ENCODE data around the gene SNX4.

- RRBS: no CpG with 5 or more reads among the region's 6 CpGs
Measured at GRCh38 chr3:124916787-124917259, 17.7 kb downstream of the MUC13 start.

- RRBS: no CpG with 5 or more reads among the region's 17 CpGs
Measured at GRCh38 chr3:125039488-125040523, 16.0 kb downstream of the HEG1 start.

- RRBS: no CpG with 5 or more reads among the region's 15 CpGs
Measured at GRCh38 chr3:125054455-125055215, 1.2 kb downstream of the HEG1 start.

DNA sequence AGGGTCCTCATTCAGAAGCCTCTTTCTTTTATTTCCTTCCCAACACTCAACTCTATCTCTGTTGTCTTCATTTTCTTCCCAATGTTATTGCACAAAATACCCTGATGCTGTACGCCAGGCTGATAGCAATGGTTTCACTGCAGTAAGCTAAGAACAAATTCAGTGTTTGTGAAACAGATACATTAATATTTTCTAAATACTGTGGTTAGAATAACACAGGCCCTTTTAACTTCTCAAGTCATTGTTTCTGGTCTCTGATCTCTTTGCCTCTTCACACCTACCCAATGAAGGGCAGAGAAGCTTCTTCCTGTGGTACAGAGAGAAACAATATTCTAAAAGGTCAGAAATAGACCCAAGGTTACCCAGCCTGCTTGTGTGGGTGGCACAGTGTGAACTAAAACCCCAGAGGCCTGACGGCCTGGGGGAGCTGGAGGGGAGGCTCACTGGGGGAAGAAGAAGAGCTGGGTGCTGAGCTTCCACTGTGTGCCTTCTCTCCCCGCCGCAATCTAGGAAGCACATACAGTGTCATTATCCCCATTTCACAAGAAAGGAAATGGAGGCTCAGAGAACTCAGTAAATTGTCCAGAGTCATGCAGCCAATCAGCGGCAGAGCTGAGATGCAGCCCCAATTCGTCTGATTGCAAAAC, 63.9 kb upstream of the HEG1 start:
- RRBS: no CpG with 5 or more reads among the region's 6 CpGs

DNA sequence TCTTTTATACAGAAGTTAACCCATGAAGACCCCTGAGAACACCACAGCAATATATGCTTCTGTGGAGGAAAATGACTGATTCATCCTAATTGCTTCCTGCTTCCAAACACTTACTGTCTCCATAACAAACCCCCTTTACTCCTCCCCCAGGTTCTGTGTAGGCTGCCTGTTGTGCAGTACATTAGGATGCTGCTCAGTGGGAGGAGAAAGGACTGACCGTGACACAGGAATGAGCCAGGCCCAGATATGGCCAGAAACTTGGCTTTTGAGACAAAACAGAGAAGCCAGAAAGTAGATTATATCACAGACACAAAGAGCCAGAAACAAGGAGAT, 68.1 kb upstream of the HEG1 start:
- RRBS: no CpG with 5 or more reads among the region's 1 CpG

- RRBS: no CpG with 5 or more reads among the region's 1 CpG
Measured at GRCh38 chr3:125356286-125356647, 18.9 kb downstream of the ZNF148 start.

DNA sequence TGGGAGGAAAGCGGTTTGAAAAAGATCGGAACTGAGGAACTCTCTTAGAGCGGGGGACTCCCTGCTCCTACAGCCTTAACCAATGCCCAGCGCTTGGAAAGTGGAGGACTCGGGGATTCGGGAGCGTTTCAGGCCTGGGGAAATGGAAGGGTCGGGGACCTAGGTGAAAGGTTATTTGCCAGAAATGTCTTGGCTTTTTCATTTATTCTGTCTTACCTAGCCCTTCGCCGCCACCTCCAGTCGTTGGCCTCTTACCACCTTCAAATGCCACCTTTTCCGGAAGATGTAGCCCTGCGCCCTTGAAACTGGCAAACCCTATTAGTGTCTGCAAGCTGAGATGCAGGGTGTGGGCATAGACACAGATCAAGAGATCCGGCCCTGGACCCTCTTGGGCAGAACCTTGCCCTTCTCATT, 424 bp upstream of the ZNF148 start:
- RRBS: 14% methylated on average over 3 of the region's 14 CpGs

GRCh38 chr3:125519423-125520485, at the start of gene SNX4:
TSS of gene SNX4 (minus strand) at chr3:125520202.
- RRBS: 3% methylated on average over 12 of the region's 66 CpGs

- RRBS: no CpG with 5 or more reads among the region's 2 CpGs
Measured at GRCh38 chr3:125547348-125547782, 27.4 kb upstream of the SNX4 start.

DNA sequence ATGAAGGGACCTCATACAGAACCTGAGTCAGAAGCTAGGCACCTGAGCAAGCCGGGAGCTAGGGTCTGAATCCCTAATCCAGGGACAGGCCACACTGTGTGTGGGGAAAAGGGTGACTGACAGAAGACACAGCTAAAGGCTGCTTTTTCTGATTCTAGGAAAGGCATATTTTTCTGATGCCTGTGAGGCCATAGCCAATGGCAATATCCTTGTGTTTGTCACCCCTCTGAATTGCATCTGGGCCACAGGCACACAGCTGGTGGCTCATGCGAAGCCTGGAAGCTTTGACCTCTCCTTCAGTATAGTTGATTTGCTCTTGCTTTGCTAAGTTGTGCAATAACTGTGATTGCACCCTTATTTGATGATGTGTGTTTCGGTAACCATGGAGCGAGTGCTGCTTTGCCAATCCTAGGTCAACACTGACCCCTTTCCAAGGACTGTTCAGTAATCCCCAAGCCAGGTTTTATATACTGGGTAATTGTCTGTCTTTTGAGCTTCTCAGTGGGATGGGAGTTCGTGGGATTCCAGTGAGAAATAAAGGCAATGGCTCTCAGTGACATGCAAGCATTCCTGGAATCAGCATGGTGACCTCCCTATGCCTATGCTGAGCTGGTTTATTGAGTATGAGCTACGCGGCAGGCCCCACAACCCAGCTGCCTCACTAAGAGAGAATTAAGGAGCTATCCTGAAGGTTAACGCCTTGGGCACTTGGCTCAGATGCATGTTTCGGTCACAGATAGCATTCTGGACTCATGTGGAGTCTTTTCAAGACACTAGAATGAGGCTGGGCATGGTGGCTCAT, 49.1 kb upstream of the OSBPL11 start:
- RRBS: no CpG with 5 or more reads among the region's 9 CpGs

GRCh38 chr3:125683451-125683750, 88.1 kb upstream of the OSBPL11 start:
- RRBS: no CpG with 5 or more reads among the region's 4 CpGs

- RRBS: no CpG with 5 or more reads among the region's 6 CpGs
Measured at GRCh38 chr3:125775752-125776345, 180.6 kb upstream of the OSBPL11 start.

- RRBS: no CpG with 5 or more reads among the region's 3 CpGs
Measured at GRCh38 chr3:126060637-126060860, 23.4 kb downstream of the SLC41A3 start.

DNA sequence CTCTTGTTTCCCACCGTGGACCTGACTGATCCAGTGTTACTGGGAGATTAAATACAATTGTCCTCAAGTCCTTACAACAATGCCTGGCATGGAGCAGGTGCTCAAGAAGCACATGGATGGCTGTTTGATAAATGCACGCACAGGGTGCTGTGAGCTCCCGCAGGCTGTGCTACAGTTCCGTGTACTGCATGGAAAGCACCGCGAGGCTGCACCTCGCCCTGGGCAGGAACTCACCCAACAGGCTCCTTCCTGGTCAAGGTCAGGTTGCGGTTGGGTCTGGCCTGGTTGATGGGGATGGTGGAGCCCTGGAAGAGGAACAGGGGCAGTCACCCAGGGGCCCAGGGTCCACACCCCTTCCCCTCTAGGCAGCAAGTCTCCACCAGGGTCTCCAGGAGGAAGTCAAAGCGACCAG, 46.1 kb upstream of the SLC41A3 start:
- RRBS: no CpG with 5 or more reads among the region's 9 CpGs

GRCh38 chr3:126157206-126157599, 23.2 kb downstream of the ALDH1L1 start:
- RRBS: 67% methylated on average over 7 of the region's 18 CpGs

- RRBS: no CpG with 5 or more reads among the region's 8 CpGs
Measured at GRCh38 chr3:126186715-126187106, 6.3 kb upstream of the ALDH1L1 start.

- RRBS: 13% methylated on average over 48 of the region's 102 CpGs
Measured at GRCh38 chr3:126212806-126214094, 32.9 kb upstream of the ALDH1L1 start.

DNA sequence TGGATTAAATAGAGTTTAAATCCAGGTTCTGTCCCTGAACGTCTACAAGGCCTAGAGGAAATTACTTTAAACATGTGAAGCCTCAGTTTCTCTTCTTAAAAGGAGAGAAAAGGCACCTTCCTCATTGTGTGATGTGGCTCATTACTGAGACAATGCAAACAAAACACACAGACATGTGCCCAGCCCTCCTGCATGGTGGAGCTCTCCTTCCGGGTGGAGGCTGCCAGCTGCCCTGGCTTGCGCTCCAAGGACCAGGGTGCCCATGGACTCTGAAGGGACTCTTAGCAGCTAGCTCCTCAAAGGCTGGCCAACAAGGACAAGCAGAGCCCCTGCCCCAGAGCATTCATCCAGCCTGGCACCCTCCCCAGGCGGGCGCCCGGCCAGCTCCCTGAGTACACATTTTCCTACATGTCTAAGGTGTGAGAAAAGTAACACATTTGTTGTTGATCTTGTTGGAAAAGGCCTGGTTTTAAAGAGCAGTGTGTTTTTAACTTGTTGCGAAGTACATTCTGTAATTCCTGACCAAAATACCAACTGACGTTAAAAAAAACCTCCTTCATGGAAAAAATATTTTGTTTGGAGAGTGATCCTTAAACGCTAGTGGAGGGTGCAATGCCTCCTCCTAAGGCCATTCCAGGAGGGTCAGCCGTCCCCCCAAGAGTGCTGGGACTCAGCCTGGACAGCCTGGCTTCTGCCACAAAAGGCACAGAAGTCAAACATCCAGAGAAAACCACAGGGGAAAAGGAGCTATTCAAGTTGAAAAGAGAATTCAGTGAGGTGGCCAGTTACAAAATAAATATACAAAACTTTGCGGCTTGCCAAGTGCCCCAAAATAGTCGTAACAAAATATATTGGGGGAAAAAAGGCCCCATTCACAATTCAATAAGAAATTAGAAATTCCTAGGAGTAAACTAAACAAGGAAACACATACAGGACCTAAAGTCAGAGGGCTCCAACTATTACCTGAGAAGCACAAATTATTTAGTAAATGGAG, 86.9 kb downstream of the KLF15 start:
- RRBS: no CpG with 5 or more reads among the region's 12 CpGs

- RRBS: no CpG with 5 or more reads among the region's 13 CpGs
Measured at GRCh38 chr3:126437584-126438307, 37.9 kb downstream of the ZXDC start.

DNA sequence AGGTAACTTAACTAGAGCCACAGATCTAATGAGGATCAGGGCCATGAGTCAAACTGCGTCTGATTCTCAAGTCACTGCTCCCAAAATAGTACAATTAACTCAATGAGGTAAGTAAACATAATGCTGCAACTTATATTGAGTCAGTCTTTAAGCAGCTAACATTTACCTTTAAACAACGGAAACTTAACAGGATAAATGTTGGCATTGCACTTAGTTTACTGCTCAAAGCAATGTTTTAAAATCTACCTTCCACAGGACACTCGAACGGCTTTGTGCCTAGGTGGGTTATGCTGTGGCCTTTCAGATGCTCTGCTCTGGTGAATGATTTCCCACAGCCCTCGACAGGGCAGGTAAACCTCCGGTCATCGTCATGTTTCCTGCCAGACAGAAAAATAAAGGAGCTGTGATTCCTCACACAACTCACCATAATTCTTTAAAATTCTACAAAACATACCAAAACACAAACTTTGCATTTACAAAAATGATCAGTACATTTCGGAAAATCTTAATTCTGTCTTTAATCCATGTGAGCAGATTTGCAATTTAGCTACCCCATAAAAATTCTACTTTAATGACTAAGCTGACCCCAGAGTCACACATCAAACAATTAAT, 4.9 kb downstream of the ZXDC start:
- RRBS: no CpG with 5 or more reads among the region's 8 CpGs

Data from GM06990 (cell line).